ENCODE measurements around the gene TPRG1.

DNA sequence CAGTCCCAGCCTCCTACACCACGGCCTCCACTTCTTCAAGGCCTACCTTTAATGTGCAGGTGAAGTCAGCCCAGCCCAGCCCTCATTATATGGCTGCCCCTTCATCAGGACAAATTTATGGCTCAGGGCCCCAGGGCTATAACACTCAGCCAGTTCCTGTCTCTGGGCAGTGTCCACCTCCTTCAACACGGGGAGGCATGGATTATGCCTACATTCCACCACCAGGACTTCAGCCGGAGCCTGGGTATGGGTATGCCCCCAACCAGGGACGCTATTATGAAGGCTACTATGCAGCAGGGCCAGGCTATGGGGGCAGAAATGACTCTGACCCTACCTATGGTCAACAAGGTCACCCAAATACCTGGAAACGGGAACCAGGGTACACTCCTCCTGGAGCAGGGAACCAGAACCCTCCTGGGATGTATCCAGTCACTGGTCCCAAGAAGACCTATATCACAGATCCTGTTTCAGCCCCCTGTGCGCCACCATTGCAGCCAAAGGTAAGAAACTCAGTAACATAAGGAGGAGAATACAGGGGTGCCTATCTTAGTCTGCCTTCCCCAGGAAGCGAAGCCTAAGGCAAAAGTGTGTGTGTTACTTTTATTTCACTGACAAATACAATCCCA lies 455.5 kb downstream of the LPP start:
- PRO-cap, 2 experiments = no peak in any of the 2 experiments

- PRO-cap, 2 experiments = no peak in any of the 2 experiments
Measured at GRCh38 chr3:188655006-188655331, 501.0 kb downstream of the LPP start.

- PRO-cap, 2 experiments = no peak in any of the 2 experiments
Measured at GRCh38 chr3:188975663-188975914, 196.2 kb upstream of the TPRG1 start.

GRCh38 chr3:189142366-189143046 lies 29.3 kb upstream of the TPRG1 start:
- PRO-cap, 2 experiments = no peak in any of the 2 experiments

- PRO-cap, 2 experiments = no peak in any of the 2 experiments
Measured at GRCh38 chr3:189171601-189172290, at the start of gene TPRG1. Gene TPRG1 (plus strand): TSS chr3:189171971.

DNA sequence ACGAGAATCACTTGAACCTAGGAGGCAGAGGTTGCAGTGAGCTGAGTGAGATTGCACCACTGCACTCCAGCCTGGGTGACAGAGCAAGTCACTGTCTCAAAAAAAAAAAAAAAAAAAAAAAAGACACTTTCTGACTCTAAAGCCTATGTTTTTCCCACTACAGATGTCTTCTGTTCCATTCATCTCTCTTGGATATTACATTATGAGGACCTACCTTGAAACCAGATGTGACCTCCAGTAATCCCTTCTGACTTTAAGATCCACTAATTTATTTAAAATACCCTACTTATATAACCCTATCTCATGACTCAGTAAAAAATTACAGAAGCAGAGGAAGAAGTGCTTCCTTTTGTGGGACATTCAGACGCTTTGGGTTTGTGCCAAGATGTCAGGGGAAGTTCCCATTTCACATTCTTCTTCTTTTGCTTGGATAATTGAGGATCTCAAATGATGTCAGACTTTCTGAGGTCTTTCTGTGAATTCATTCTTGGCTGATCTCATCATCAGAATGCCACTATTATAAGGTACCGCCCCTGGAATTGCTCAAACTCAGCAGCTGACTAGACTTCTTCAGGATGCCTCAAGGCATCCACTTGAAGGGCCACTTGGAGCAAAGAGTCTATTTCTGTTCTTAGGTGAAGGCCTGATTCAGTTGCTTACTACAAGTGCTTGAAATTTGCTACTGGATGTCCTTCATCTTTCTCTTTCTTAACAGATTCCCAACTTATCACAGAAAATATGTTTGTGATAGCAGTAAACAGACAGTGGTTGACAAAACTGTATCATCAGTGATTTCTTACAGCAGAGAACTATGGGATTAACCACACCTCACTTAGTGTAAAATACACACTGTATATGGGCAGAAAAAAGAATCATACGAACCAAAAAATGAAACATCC lies 90.3 kb downstream of the CLDN1 start:
- PRO-cap, 2 experiments = no peak in any of the 2 experiments

DNA sequence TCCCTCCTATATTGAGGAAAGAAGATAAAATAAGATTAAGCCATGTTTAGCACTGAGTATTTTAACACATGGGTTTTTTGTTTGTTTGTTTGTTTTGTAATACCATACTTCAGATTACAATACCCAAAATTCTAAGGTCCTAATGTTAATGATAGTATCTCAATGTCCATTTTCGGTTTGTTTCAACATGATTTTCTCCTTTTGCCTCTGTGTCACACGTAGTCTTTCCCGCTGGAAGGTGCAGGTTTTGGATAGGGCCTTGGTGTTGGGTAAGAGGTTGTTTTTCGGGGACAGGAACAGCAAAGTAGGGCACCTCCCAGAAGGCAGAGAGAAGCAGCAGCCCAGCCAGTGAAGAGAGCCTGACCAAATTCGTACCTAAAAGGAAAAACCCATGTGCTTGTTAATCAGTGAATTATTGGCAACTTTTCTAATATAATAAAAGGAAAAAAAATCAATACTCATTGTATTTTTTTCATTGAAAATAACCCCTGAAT lies 14.1 kb downstream of the CLDN1 start:
- PRO-cap, 2 experiments = no peak in any of the 2 experiments

DNA sequence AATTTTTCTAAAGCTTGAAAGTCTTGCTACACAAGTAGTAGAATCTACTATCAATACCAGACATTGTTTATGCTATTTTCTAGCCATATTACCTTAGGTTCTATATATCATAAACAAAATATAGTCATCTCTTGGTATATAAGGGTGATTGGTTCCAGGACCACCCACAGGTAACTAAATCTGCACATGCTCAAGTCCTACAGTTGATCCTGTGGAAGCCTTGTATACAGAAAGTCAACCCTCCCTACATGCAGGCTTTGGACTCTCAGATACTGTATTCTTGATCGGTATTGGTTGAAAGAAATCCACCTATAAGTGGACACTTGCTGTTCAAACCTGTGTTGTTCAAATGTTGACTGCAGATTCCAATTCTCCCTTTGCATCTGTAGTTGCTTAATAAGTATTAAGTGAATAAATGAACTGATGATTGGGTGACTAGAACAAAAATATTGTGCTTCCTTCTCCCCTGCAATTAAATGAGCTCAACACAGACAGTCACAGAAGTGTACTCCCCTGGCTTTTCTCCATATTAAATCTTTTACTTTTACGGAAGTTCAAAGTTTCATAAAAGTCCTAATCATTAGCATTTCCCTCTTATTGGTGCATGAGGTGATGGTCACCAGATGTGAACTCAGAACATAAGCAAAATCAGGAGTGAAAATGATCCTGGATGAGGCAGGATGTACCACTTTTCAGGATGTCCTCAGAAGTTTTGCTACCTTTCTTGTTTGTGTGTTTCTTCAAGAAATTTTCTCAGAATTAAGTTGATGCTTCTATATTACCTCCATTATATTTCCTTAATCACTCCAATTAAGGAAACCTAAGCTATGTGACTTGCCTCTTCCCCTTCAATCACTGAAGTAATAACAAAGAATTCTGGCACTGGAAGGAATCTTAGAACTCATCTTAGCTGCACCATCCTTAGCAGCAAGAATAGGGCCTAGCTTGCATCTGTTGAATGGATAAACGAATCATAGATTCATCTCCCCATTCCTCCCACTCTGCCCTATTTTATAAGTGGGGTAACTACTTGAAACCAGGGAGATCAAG lies 4.4 kb downstream of the CLDN1 start:
- PRO-cap, 2 experiments = no peak in any of the 2 experiments

DNA sequence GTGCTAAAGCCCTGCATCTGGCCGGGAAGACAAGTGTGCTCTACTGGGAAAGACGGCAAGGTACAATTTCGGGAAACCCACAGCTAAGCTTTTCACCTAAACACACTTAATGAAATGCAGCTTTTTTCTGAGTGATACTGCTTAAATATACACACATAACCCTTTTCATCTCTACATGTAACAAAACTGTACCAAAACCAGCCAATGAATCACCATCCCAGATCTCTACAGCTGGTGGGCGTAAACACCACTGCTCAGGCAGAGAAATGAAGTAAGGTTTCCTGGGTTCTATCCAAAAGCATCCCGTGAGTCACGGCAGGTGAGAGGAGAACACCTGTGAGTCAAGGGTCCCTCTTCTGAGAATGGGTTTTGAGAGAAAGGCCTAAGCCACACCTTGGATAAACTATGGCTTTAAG lies 2.6 kb downstream of the CLDN1 start:
- PRO-cap, 2 experiments = no peak in any of the 2 experiments

GRCh38 chr3:190527221-190527846 lies 13.4 kb downstream of the IL1RAP start:
- PRO-cap, 2 experiments = no peak in any of the 2 experiments

- PRO-cap, 2 experiments = no peak in any of the 2 experiments
Measured at GRCh38 chr3:190533258-190534005, 19.5 kb downstream of the IL1RAP start.

GRCh38 chr3:190548406-190548725 lies 34.5 kb downstream of the IL1RAP start:
- PRO-cap, 2 experiments = no peak in any of the 2 experiments

GRCh38 chr3:190641470-190642037 lies 127.7 kb downstream of the IL1RAP start:
- PRO-cap, 2 experiments = no peak in any of the 2 experiments

DNA sequence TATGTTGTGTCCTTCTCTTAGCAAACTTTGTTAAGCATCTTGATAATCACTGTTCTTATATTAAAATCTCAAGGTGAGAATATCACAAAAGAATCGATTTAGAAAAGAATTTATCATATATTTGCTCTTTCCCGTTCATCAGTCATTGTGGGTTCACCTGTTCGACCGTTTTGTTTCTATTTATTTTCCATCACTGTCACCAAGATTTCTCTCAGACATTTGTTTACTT lies 53.4 kb downstream of the OSTN start:
- PRO-cap, 2 experiments = no peak in any of the 2 experiments

DNA sequence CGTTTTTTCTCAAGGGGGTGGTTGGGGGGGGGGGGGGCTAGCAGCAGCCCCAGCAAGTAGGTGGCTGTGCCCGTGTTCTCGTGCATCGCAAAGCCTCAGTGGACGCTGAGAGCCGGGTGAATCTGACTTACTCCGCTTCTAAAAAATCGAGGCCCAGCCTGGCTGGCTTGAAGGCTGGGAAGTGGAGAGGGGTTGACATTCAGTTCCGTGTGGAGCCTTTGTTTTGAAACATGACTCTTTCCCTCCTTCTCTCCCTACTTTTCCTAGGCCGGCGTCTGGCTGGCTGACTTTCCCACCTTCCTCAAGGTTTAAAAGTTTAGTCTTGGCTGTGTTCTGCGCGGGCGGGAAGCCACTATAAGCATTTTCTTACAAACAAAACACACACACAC lies 412 bp downstream of the UTS2B start:
- PRO-cap, 2 experiments = no peak in any of the 2 experiments

DNA sequence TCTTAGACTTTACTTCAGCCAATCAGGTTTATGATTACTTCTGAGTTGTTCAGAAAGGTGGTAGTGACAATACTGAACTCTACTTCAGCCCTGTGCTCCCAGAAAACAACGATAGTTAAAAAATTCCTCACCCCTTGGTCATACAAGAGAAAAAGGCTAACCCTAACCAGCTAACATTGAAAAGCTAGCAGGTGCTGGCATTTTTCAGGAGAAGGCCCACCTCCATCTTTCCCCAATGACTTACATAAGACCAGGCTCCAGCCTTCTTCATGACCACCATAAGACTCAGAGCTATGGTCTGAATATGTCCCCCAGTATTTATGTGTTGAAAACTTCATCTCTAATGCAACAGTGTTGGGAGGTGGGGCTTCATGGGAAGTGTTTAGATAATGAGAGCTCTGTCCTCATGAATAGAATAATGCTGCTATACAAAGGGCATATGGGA lies 125.4 kb upstream of the PLAAT1 start:
- PRO-cap, 2 experiments = no peak in any of the 2 experiments

- PRO-cap, 2 experiments = no peak in any of the 2 experiments
Measured at GRCh38 chr3:193391955-193392462, 13.5 kb upstream of the ATP13A5 start.

DNA sequence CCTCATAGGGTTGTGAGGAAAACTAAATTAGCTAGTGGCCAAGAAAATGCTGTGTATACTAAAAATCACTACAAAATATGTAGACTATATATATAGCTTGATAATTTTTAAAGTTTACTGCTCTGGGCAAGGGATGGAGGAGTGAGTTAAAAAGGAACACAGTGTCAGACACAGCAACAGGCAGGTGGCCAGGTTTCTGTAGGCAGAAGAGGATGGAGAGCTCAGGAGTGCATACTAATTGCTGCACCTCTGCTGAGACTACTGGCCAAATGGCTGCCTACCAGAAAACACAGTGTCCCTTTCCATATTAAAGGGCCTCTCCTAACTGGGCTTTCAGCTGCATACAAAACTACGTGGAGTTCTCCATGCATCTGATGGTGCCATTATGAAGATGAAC lies 1.9 kb downstream of the ATP13A4 start:
- PRO-cap, 2 experiments = no peak in any of the 2 experiments

DNA sequence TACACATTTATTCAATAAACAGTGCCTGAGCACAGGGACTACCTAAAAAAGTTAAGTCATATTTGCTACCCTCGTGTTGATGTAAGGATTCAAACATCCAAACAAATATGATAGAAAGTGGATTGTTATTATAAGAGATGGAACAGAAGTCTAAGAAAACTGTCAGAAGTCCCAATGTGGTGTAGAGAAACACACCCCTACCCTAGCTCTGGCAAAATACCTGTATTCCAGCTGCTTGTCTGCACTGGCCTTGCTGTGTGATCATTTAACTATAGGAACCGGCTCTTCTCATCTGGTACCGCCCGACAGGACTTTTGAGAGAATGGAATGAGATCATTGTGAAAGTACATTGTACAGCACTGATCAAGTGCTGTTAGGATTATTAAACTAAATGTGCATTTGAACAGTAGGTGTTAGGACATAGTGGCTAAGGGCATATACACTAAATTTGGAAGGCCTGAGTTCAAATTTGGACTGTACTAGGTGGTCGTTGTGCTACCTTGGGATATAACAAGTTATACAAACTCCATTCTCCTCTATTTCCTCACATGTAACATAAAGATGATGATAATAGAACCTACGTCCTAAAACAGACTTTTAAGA lies 1.0 kb upstream of the ATP13A4 start:
- PRO-cap, 2 experiments = no peak in any of the 2 experiments

DNA sequence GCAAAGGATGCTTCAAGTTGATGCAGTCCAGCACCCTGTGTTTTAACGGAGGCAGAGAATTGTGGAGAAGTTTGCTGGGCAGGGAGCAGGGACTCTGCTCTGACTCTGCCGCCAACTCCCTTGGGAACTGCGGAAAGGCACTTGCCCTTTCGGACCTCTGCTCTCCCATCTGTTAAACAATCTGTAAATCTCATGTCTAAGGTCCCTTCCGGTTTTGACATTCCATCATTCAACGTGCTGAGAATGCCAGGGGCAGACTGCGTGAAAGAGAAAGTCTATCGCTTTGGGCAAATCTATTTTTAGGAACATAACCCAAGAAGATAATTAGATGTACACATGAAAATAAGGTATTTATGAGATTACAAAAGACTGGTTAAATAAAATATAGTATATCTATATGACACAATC lies 184.6 kb downstream of the OPA1 start:
- PRO-cap, 2 experiments = no peak in any of the 2 experiments

Data from Colon Carcinoma Metastatic in the Brain (tissue), 2 donors.